Keratinocyte (primary cell): ENCODE data around the gene NOMO1.

CAGE:
- cytosol, long polyA minus RNA = no peak
- cytosol, long polyA plus RNA = no peak
- long polyA plus RNA = no peak
- nucleus, long polyA minus RNA = no peak
- nucleus, long polyA plus RNA = no peak
These were observed 274.2 kb downstream of the MRTFB start for GRCh38 chr16:14345413-14345716.

DNA sequence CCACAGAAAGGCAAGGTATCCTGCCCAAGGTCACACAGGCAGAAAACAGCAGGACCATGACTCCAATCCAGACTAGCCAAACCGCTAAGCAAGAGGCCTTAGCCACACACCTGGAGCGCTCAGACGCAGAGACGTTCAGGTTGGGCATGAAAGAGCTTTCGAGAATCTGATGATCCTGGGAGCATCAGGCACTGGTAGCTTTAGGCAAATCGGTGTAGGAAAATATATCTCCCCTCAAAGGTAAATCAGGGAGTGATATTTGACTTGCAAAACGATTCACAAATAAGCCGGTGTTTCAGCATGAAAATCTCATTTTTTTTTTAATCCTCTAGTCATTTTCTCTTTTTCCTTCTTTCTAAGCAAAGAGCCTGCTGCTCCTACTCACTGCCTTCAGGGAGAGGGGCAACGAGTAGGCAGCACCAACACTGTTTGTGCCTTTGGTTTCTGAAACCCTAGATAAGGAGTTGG lies 279.0 kb downstream of the MRTFB start:
CAGE:
- cytosol, long polyA minus RNA = no peak
- cytosol, long polyA plus RNA = no peak
- long polyA plus RNA = no peak
- nucleus, long polyA minus RNA = no peak
- nucleus, long polyA plus RNA = no peak

GRCh38 chr16:14370283-14370693 lies 259.8 kb downstream of the PARN start:
CAGE:
- cytosol, long polyA minus RNA = no peak
- cytosol, long polyA plus RNA = no peak
- long polyA plus RNA = no peak
- nucleus, long polyA minus RNA = no peak
- nucleus, long polyA plus RNA = no peak

DNA sequence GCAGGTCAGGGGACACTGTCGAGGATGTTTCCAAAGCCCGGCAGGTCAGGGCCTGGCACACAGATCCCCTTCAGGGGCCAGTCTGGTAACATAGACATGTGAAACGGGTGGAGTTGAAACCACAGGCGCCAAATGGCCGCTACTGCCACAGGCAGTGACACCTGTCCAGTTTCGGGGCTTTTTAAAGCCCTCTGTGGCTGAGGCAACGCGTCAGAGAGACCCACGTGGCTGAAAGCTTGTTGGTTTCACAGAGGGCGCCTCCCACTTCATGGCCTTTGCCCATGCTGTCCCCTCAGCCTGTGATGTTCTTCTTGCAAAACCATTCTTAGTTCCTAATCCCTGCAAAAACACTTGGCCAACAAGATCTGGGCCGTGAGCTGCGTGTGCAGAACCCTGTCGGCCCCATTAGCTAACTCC lies 224.0 kb downstream of the PARN start:
CAGE:
- cytosol, long polyA minus RNA = no peak
- cytosol, long polyA plus RNA = no peak
- long polyA plus RNA = no peak
- nucleus, long polyA minus RNA = no peak
- nucleus, long polyA plus RNA = no peak

GRCh38 chr16:14501390-14502385 lies 128.4 kb downstream of the PARN start:
CAGE:
- cytosol, long polyA minus RNA = no peak
- cytosol, long polyA plus RNA = no peak
- long polyA plus RNA = no peak
- nucleus, long polyA minus RNA = no peak
- nucleus, long polyA plus RNA = no peak

DNA sequence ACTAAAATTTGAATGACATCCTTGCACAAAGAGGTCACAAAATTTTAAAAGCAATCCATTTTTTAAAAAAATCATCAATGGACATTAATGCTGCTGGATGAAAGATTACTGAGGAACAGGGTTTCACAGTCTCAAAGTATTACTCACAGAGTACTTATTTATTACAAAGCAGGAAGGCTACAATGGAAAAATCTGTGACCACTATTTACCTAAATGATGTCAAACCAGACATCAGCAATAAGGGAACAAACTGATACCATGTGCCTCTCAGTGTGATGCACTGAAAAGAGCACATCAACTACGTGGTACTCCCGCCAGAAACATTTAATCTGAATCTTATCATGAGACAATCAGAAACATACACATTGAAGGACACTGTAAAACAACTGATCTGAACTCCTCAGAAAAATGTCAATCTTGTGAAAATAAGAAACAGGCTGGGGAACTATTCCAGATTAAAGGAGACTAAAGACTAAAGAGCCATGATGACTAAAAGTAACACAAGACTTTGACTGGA lies 124.2 kb downstream of the PARN start:
CAGE:
- cytosol, long polyA minus RNA = no peak
- cytosol, long polyA plus RNA = no peak
- long polyA plus RNA = no peak
- nucleus, long polyA minus RNA = no peak
- nucleus, long polyA plus RNA = no peak

CAGE:
- cytosol, long polyA minus RNA = no peak
- cytosol, long polyA plus RNA = no peak
- long polyA plus RNA = no peak
- nucleus, long polyA minus RNA = no peak
- nucleus, long polyA plus RNA = no peak
These were observed 65.8 kb downstream of the PARN start for GRCh38 chr16:14564247-14564729.

GRCh38 chr16:14564730-14565295 lies 65.2 kb downstream of the PARN start:
CAGE:
- cytosol, long polyA minus RNA = no peak
- cytosol, long polyA plus RNA = no peak
- long polyA plus RNA = no peak
- nucleus, long polyA minus RNA = no peak
- nucleus, long polyA plus RNA = no peak

DNA sequence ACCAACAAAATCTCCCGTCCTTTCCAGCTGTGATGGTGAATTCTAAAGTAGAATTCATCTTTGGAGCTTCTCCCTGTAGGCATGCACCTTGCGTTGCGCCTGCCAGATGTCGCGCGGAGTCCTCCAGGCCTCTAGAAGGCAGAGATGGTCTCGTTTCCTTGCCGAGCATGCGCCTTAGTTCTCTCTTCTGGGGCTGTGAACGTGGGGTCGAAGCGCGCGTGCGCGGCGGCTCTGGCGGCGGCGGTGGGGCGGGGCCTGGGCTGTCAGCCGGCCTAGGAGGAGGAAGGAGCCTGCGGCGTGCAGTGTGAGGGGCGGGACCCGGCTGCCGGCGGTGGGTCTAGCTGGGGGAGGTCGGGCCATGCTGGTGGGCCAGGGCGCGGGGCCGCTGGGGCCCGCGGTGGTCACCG lies at the start of gene NOMO1:
TSS of gene NOMO1 (plus strand) at position 228 of the 407 bp plus-strand sequence.
CAGE:
- cytosol, long polyA minus RNA = no peak
- cytosol, long polyA plus RNA = no peak
- long polyA plus RNA = no peak
- nucleus, long polyA minus RNA = no peak
- nucleus, long polyA plus RNA = no peak

DNA sequence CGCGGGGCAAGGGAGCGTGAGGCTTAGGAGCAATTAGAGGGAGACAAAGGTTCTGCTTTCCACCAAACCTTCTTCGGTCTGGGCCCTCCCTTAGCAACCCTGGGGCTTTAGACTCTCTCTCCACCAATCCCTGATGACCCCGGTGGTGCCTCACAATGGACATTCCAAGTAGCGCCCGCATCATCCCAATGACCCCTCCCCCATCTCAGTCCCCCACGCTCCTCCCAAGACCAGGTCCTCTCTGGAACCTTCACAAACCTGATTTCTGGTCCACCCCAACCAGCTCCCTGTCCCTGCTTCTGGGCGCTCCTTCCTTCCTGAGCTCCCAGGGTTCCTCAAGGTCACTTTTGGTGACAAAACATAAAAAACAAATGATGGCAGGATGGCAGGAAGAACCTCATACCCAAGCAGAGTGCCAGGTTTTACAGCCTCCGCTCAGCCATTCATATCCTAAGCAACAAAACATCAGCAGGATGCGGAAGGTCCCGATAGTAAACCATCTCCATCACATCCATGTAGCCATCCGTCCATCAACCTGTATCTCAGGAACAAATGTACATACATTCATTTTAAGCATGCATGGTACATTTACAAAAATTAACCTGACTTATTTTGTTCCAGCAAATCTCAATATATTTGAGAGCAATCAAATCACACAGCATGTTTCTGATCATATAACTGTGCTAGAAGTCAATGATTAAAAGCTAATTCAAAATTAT lies 29.1 kb upstream of the RRN3 start:
CAGE:
- cytosol, long polyA minus RNA = no peak
- cytosol, long polyA plus RNA = no peak
- long polyA plus RNA = no peak
- nucleus, long polyA minus RNA = no peak
- nucleus, long polyA plus RNA = no peak

GRCh38 chr16:15154544-15155602 lies 60.8 kb upstream of the RRN3 start:
CAGE:
- cytosol, long polyA minus RNA = no peak
- cytosol, long polyA plus RNA = no peak
- long polyA plus RNA = no peak
- nucleus, long polyA minus RNA = start-site peak on the minus strand at chr16:15154766-15154798, 15 reads
- nucleus, long polyA plus RNA = no peak

DNA sequence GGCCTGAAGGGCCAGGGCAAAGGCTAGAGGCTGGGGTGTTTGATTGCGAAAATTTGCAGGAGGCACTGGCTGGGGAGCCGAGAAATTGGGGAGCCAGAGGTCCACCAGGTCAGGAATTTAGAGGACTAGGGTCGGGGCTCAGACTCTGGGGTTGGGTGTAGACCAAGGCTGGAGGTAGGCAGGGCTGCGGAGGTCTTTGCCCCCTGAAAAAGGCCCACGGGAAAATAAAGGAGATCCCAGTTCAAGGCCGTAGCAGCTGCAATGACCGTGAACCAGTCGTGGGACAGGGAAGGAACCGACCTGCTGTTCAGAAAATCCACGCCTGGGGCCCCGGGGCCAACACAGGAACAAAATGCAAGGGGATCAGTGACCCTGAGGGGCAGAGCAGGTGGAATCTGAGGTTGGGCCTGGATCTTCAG lies 813 bp downstream of the MPV17L start:
CAGE:
- cytosol, long polyA minus RNA = no peak
- cytosol, long polyA plus RNA = no peak
- long polyA plus RNA = no peak
- nucleus, long polyA minus RNA = no peak
- nucleus, long polyA plus RNA = no peak

GRCh38 chr16:15398641-15399346 lies 3.2 kb downstream of the MPV17L start:
CAGE:
- cytosol, long polyA minus RNA = no peak
- cytosol, long polyA plus RNA = no peak
- long polyA plus RNA = no peak
- nucleus, long polyA minus RNA = no peak
- nucleus, long polyA plus RNA = no peak

CAGE:
- cytosol, long polyA minus RNA = no peak
- cytosol, long polyA plus RNA = no peak
- long polyA plus RNA = no peak
- nucleus, long polyA minus RNA = no peak
- nucleus, long polyA plus RNA = no peak
These were observed 28.2 kb downstream of the BMERB1 start for GRCh38 chr16:15462486-15463057.

CAGE:
- cytosol, long polyA minus RNA = no peak
- cytosol, long polyA plus RNA = no peak
- long polyA plus RNA = no peak
- nucleus, long polyA minus RNA = no peak
- nucleus, long polyA plus RNA = no peak
These were observed 31.2 kb downstream of the MARF1 start for GRCh38 chr16:15611659-15612165.

DNA sequence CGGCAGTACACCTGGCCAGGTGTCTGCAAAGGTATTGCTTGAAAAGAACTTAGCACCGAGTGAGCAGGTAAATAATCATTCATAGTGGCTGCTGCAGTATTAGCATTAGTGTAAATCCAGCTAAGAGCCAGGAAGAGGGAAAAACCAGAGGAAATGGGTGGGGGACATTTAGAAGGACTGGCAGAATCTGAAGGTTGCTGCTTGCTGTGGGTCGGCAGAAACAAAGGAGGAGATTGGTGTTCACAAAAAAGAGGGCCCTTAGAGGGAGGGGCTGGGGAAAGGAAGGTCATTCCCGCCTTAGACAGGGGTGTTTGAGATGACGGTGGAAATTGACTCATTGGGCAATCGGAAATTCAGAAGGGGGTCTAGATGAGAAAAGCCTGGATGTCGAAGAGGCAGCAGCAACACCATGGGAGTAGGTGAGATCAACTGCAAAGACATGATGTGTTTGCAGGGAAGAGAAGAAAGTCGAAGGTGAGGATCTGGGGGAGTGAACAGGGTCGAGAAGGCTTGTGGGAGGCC lies 86.8 kb downstream of the NDE1 start:
CAGE:
- cytosol, long polyA minus RNA = no peak
- cytosol, long polyA plus RNA = no peak
- long polyA plus RNA = no peak
- nucleus, long polyA minus RNA = no peak
- nucleus, long polyA plus RNA = no peak

DNA sequence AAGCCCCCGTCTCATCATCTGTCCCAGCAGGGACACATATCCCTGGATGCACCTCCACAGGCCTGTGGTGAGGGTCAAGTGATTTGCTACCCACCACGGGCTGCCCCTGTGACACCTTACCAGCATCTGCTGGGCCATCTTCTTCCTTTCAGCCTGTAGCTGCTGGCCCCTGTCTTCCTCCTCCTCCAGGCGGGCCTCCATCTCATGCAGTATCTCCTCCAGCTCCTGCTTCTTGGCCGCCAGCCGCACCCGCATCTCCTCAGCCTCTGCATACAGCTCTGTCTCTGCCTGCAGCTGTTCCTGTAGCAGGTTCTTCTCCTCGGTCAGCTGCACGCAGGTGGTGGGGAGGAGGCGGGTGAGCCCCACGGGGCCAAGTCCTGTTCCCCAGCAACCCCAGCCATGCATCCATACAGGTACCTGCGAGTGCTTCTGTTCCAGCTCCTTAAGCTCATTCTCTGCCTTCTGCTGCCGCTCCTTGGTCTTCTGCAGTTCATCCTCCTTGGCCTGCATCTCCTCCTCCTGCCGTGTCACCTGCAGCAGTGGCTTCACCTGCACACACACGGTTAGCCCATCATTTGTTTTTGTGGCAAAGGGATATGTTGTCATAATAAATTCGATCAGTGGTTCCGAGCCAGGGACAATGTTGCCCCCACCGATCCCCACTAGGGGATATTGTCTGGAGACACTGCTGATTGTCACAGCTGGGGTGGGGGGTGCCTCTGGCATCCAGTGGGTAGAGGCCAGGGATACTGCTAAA lies 91.5 kb downstream of the NDE1 start:
CAGE:
- cytosol, long polyA minus RNA = no peak
- cytosol, long polyA plus RNA = no peak
- long polyA plus RNA = no peak
- nucleus, long polyA minus RNA = no peak
- nucleus, long polyA plus RNA = no peak

GRCh38 chr16:15857705-15858787 lies 1.2 kb upstream of the MYH11 start:
CAGE:
- cytosol, long polyA minus RNA = no peak
- cytosol, long polyA plus RNA = no peak
- long polyA plus RNA = no peak
- nucleus, long polyA minus RNA = no peak
- nucleus, long polyA plus RNA = no peak

CAGE:
- cytosol, long polyA minus RNA = no peak
- cytosol, long polyA plus RNA = no peak
- long polyA plus RNA = no peak
- nucleus, long polyA minus RNA = no peak
- nucleus, long polyA plus RNA = no peak
These were observed 20.7 kb downstream of the ABCC1 start for GRCh38 chr16:15970010-15970666.

DNA sequence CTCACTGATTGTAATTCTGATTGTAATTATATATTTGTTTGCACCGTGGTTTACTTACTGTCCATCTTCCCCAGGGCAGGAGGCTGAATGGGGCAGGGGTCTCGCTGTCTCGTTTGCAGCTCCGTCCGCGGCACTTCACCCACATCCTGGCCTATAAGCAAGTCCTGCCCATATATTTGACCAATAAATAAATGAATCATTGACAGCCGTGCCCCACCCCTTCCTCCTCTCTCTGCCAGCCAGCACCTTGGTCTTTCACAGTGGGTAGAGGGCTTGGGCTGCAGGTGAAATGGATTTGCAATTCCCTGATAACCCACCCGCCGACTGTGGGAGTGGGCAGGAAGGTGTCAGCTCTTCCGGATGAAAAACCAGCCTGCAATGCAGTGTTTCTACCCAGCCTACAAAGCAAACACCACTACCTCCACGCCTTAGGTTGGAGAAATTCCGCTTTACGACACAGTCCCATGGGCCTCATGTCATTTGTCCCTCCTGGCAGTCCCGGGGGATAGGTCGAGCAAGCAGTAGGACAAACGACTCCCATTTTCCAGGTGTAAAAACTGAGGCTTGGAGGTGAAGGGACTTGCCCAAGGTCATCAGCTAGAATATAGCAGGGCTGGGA lies 78.9 kb downstream of the ABCC1 start:
CAGE:
- cytosol, long polyA minus RNA = no peak
- cytosol, long polyA plus RNA = no peak
- long polyA plus RNA = no peak
- nucleus, long polyA minus RNA = no peak
- nucleus, long polyA plus RNA = no peak